ENCODE data around the genes GPR107 and AIF1L.

- PRO-cap: no peak
Observed at GRCh38 chr9:129726122-129726497, 26.7 kb downstream of the PTGES start.

DNA sequence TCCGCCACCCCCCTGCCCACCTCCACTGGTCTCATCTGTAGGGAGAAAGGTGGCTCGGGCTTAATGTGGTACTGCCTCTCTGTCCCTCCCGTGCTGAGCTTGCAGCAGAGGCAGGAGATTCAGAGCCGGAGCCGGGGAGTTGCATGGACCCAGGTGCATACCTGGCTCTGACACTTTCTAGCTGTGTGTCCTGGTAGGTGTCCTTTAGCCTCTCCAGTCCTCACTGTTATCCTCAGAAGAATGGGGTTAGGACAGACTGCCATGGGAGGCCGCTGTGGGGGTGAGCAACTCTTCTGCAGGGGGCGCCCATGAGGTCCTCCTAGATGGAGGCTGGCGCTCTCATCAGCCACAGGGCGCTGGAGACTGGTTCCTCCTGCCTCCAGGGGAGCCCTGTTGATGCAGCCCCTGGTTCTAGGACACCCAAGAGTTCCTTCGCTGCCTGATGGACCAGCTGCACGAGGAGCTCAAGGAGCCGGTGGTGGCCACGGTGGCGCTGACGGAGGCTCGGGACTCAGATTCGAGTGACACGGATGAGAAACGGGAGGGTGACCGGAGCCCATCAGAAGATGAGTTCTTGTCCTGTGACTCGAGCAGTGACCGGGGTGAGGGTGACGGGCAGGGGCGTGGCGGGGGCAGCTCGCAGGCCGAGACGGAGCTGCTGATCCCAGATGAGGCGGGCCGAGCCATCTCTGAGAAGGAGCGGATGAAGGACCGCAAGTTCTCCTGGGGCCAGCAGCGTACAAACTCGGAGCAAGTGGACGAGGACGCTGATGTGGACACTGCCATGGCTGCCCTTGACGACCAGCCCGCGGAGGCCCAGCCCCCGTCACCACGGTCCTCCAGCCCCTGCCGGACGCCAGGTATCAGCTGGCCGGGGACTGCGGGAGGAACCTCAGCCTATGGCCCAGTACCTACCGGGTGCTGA lies 32.6 kb downstream of the USP20 start:
- PRO-cap: no peak

- PRO-cap: unidirectional peak, plus-strand start at chr9:129887579
Observed at GRCh38 chr9:129886823-129887745, 51.8 kb downstream of the USP20 start.

DNA sequence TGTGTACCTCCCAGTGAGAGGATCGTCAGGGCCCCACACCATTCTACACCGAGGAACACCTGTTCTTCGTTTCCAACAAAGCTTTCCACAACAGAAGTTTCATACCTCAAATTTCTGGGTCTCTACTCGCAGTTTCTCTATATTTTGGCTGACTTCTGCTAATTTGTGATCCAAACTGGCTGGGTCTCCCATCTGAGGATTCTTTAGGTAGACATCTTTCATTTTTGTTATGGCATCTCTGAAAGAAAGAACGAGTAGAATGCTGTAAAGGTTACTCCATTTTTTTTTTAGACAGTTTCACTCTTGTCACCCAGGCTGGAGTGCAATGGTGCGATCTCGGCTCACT lies 67.5 kb downstream of the USP20 start:
- PRO-cap: no peak

- PRO-cap: no peak
Observed at GRCh38 chr9:129919841-129920133, 84.5 kb downstream of the USP20 start.

DNA sequence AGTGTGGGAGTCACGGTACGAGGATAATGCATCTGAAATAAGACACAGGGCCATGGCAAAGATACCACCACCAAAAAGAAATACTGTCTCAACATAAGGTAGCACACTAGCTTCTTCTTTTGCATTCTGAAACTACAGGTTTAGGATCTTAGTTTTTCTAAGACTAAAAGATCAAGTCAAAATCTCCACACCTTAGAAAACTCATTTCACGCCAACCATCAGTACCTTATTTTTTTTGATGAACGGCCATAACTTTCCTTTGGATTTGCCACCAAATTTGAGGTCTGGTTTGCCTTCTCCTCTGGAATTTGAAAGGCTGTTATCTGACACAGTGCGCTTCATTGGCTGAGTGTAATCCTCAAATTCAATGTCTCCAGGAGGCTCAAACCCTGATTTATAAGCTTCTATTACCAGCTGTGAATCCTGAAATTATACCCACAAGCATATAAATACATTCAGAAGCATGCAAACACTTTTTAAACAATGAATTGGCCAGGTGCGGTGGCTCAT lies 89.5 kb downstream of the USP20 start:
- PRO-cap: no peak

GRCh38 chr9:130000379-130000719 lies 42.6 kb downstream of the FNBP1 start:
- PRO-cap: no peak

GRCh38 chr9:130053494-130054122 lies at the start of gene GPR107:
Gene GPR107 (plus strand): TSS chr9:130053906.
- PRO-cap: unidirectional peak, plus-strand start at chr9:130053542; bidirectional peak, plus-strand start at chr9:130053907, minus-strand start at chr9:130053875

DNA sequence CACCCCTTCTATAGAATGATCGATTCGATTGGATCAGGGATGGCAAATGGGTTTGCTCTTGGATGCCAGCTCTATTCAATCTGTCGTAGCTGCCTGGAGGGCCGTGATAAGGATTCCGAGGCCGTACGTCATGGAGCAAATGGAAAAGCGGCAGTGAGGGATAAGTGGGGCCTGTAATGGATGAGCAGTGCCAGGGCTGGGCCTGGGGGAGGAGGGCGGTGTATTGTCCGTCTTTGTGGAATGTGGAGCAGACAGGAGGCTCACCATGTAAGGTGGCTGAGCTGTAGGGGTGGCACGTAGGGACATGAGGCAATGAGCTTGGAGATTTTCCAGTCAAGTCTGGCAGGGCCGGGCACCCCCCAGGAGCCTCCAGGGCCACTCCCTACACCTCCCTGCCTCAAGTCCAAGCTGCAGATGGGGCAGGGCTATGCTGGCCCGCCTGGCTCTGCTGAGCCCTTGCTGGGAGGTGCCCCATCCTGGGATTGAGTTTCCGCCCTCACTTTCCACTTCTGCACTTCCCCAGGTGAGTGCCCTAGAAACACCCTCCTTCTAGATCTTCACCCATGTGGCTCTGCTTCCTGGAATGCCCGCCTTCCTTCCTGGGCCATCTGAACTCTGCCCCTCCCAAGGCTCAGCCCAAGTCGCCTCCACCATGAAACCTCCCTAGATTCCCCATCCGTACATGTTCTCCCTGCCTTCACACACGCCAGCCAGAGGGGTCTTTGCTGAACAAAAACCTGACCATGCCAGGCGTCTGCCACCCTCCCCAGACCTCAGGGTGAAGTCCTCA lies 29.3 kb downstream of the NCS1 start:
- PRO-cap: no peak

- PRO-cap: no peak
Observed at GRCh38 chr9:130301473-130301810, 35.9 kb downstream of the HMCN2 start.

DNA sequence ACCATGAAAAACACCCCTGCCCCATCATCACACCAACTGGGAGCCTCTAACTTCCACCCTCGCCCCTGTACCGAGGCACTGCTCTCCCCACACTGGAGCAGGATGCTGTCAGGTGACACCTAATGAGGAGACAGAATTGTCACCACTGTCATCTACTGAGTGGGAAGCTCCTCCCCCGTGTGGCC lies 30.8 kb upstream of the ASS1 start:
- PRO-cap: no peak

- PRO-cap: no peak
Observed at GRCh38 chr9:130847133-130847554, 12.1 kb downstream of the ABL1 start.

GRCh38 chr9:131012327-131012860 lies 3.4 kb downstream of the LAMC3 start:
- PRO-cap: no peak

DNA sequence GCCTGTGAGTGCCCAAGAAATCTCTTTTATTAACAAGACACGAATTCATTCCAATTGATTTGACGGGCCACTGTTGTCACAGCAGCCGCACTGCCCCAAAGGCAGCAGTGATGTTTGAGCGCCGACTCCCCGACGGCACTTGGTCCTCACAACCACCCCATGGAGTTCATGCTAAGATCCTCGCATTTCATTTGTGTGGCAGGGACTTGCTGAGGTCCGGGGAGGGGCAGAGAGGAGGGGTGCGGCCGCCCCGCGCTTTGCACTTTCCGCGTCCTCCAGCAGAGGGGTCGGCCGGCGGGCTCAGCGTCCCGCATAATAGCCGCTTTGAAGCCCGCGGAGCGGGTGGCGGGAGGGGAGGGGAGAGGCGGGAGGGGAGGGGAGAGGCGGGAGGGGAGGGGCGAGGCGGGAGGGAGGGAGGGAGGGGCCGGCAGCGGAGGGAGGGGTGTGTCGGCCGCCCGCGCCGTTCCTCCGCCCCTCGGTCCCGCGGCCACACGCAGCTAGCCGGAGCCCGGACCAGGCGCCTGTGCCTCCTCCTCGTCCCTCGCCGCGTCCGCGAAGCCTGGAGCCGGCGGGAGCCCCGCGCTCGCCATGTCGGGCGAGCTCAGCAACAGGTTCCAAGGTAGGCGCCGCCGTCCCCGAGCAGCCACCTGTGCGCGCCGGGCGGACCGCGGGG lies at the start of gene AIF1L:
Gene AIF1L, plus strand, starts transcription at position 490 of the 673 bp plus-strand sequence.
- PRO-cap: bidirectional peak, plus-strand start at position 490 of the sequence, minus-strand start at position 317 of the sequence

- PRO-cap: no peak
Observed at GRCh38 chr9:131100326-131100907, 4.1 kb downstream of the AIF1L start.

DNA sequence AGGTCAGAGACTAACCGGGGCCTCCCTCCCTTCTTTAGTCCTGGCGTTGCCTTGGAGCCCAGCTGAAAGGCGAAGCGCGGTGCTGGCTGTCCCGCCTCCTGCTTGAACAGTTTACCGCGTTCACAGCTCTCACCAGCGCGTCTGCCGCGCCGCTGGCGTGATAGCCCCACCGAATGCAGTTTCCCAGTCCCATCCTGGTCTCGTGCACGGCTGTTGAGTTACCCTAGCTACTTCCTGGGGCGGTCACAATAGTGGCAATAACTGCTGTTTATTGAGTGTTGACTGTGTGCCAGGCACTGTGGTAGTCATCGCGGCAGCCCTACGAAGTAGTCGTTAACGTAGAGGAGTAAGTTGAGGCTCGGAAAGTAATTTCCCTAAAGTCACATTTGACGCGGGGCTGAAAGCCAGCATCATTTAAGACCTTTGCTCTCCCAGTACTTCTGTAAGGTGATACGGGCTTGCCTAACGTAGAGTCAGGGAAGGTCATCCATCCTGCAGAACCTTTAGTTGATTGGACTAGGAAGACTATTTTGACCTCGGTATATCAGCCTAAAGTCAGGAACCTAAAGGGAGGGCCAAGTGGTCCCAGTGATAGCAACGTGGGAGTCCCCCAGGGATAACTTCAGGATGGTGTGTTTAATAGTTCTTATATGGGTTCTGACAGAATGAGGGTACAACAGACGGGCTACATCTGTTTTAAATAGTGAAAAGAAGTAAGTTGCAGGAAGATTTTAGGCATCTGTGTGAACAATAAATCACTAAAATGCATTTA lies 548 bp downstream of the NUP214 start:
- PRO-cap: no peak

- PRO-cap: no peak
Observed at GRCh38 chr9:131258527-131259332, 17.6 kb downstream of the FAM78A start.

DNA sequence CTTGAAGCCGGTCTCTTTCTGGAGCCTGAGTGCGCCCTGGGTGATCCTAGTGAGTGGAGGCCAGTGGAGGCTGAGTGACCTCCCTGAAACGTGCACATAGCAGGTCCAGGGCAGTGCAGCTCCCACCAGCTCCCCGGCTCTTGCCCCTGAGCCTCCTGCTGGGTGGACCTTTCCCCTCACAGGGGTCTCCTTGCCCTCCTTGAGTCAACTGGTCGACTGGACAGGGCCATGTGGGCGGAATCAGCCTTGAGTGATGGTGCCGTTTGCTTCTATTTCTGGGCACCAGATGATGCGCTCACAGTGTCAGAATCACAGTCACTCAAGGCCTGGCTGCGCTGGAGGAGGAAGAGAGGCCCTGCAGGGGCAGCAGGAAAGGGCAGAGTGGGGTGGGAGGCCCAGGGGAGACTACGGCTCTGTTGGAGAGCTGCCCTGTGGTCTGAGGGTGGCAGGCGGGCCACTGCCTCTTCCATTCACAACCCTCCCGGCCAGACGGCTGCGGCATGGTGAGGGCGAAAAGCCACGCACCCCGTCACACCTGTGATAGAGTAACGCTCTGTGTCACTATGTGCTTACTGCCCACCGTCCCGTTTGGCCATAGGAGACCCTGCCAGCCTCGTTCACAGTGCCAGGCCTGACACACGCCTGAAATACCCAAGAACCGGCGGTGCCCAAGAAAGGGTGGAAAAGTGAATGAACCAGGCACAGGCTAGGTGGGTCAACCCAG lies 9.8 kb downstream of the PLPP7 start:
- PRO-cap: no peak

DNA sequence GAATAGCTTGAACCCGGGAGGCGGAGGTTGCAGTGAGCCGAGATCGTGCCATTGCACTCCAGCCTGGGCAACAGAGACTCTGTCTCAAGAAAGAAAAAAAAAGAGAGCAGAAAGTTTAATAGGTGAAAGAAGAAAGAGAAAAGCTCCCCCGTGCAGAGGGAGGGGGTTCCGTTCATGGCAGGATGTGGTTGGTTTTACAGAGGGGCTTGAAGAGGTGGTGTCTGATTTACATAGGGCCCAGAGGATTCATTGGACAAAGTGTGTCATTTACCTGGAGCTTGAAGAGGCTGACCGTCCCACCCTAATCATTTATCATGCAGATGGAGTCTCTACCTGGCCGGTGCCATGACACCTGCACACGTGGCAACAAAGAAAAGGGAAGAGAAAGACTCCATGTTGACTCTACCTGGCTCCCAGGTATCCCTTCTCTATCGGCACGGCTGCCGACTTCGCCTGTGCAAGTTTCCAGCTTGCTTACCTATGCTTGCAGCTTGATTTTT lies 35.4 kb upstream of the PRRC2B start:
- PRO-cap: no peak

DNA sequence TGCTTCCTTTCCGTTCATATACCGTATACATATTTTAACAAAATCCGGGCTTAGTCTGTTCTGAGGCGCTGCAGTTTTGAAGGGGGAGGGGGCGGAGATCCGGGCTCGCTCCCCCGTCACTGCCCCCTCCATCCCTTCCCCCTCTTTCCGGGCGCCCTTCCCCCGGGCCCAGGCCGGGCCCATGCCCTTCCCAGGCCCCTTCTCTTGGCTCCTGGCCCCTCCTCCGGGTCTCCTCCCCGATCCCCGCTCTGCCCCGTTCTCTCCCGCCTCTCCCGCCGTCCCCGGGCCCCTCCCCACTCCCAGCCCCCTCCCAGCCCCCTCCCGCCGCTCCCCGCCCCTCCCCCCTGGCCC lies 344 bp upstream of the PRRC2B start:
- PRO-cap: bidirectional peak, plus-strand start outside the sequence, minus-strand start at position 287 of the sequence

All from bile duct (tissue), 1 donor.